ENCODE measurements around a stretch of chr5.

DNA sequence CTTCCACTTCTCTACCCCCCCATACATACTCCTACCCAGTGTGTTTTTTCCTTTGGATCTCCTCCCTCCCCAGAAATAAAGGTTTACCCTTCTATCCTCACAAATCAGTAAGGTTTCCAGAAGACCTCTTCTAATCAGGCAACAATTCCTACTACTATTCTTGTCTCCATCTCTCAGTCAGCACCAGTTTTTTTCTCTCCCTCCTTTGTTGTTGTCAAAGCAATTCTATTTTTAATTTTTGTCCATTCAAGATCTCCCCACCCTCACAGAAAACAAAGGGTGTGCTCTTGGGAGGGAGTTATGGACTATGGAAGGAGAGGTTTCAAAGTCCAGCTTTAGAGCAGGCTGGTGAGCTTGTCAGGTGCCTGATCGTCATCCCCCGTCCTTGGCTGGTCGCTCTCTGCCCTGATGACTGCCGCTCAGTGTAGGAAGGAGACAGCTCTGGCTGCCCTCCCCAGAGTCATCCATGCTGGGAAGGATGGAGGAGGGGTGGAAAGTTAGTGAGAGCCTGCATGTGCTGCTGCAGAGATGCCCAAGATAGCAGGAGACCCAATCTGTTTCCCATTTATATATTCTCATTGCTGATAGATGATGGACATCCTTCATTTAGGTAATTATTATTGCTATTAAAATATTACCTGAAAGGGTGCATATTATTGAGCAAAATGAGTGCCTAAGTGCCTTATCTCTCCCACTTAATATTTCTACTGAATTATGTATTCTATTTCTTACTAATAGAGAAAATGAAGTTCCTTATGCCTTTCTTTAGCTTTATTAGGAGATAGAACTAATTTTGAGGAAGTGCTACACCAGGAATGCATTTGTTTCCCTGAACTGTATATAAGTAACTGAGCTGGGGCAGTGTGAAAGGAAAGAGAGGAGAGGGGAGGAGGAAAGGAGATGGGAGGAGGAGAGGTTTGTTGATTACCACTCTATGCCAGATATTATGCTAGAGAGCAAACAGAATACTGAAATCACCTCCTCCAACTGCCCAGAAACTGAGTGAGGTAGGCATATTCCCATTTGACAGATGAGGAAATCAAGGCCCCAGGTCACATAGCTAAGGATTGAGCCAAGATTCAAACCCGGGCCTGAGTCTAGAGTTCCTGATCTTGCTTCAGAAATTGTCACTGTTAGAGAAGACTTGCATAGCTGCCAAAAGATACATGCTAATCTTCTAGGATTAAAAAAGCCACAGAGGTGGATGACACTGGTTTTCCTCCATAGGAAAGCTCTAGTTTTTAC lies 96.8 kb downstream of the NLN start:
- PRO-cap = bidirectional peak, plus-strand start at position 422 of the sequence, minus-strand start at position 309 of the sequence

- PRO-cap = no peak
Observed at GRCh38 chr5:66010286-66010734, 83.9 kb downstream of the ERBIN start.

- PRO-cap = no peak
Observed at GRCh38 chr5:66053912-66054981, 89.9 kb upstream of the SREK1 start.

DNA sequence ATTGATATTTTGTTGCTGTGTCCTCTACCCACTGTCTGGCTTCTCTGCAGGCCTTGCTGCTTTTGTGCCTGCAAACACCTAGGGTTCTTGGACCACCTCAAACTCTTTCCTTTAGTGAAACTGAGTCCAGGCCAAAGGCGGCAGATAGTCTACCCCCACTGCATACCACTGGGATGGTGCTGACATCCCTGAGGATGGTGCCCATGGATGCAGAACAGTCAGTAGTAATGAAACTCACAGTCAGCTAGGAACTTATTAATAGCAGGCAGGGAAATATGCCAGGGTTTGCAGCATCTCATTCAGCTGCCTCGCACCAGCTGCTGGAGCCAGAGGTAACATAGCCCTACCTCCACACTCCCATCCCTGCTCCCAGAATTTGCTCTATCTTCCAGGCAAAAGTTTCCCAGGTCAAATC lies 189.1 kb downstream of the SREK1 start:
- PRO-cap = no peak

DNA sequence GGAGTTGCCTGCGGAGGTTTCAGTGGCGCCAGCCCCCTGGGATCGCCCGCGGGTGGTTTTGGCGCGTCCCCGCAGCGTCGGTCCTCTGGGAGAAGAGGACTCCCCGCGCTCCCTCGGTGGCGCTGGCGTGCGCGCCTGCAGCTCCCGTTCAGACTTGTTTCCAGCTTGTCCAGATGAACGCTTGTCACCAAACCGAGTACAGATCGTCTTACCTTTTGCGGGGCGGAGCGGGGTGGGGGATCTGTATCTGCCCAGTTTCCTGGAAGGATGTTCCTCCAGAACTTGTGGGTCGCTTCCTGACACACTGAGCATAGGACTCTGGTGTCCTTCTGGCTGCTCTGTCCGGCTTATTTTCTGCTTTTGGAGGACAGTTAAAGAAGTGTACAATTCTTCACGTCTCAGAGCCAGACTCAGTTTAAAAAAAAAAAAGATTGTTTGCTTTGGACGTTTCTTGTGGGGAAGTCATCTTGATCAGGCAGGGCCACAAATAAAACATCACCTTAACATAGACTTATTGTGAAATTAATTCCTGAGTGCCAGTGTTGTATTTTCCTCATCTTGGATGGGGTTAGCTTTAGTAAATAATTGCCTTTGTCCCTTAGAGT lies 1.4 kb downstream of the MAST4 start:
- PRO-cap = no peak

DNA sequence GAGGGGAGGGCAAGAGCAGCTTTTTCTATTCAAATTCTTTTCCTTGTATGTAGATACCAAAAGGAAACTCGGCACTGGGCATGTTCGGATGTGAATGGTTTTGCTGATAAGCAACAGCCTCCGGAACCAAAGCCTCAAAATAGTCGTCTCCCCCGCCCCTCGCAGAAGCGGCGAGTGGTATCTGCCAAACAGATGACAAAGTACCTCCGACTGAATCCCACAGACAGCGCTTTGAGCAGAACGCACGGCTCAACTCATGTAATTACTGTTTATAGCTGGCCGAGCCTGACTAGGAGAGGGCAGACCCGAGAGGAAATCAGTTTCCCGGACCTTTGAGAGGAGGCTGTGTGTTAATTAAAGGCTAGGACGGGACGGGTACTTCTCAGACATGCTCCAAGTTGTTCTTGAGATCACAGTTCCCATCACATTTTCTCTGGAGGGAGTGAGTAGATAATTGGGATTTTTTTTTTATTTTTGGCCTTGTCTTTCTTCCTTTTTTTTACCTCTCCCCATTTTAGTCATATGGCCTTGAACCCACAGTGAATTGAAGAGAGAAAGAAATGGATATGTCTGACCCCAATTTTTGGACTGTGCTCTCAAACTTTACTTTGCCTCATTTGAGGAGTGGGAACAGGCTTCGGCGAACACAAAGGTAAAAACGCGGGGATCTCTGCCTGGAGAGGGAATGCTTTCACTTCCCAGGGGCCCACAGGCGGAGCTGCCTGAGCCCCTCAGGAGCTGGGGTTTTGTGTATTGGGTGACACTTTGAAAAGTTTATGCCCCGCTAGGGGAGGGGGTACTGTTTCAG lies 192.0 kb downstream of the CD180 start:
- PRO-cap = bidirectional peak, plus-strand start at position 222 of the sequence, minus-strand start outside the sequence

DNA sequence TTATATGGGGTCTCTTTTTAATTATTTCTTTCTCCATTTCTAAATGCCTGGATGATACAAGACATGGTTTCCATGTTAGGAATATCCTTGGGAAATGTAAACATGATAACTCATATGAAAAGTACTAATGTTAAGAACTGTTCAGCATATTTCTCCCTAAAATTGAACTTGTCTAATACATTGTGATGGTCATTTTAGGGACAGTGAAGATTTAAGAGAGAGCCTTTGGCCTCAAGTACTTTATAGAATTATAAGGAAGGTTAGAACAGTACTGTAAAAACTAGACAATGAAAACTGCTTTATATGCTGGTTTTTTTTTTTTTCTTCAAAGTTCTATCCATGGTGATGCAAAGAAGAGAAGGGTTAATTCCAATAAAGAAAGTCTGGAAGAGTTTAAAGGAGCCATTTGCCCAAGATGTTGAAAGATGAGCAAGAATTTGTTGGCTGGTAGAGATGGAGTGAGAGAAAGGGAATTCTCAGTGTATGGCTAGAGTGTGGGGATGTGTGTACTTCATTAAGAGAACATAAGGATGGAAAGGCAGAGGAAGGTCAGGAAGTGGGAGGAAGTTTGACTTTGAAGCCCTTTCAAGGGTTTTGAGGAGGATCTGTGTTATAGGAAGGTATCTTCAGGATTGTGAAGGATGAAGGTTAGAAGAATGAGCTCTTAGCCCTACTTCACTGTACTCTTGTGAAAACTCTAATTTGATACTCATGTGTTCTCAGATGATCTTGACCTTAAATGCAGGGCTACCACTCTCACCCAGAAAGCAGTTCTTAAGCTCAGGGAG lies 141.7 kb downstream of the CD180 start:
- PRO-cap = no peak

DNA sequence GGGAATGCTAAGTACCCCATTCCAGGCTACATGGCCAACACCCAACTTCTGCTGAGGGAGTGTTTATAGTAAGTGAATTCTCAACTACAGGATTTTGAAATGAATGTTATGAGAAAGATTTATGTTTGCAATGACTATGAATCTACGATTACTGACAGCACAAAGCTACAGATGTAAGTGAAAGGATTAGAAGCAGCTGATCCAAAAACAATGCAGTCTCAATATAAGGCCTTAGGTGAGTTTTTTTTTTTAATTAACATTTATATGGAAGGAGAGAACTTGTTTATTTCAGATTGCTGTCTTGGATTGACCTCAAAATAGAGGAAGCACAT lies 294.4 kb upstream of the CD180 start:
- PRO-cap = no peak

DNA sequence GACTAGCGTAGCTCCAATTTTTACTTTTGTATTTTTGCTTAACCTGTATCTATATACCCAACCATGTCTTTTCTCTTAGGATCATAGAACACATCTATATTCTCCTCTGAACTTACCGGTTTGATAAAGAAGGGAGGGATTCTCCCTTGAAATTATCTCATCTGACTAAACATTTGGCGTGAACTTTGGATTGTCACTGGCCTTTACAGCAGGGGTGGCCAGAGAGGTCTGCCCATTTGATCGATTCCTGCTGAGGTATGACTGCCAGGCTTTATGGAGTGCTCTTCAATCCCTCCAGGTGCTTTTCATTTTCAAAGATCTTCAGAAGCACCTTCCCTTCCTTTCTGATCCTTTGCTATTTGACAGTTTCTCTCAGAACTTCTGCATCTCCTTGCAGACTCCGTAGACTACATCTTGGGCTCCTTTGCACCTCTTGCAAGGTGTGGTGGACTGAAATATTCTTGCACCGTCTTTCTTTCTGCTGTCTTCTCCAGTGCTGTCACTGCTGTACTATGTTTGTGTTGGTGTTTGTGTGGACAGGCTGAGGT lies 409.7 kb upstream of the CD180 start:
- PRO-cap = no peak

- PRO-cap = no peak
Observed at GRCh38 chr5:67780134-67780735, 435.3 kb upstream of the PIK3R1 start.

- PRO-cap = no peak
Observed at GRCh38 chr5:68135057-68135358, 80.5 kb upstream of the PIK3R1 start.

GRCh38 chr5:68187267-68188305 lies 28.0 kb upstream of the PIK3R1 start:
- PRO-cap = no peak

GRCh38 chr5:68225861-68227083 lies 10.7 kb downstream of the PIK3R1 start:
- PRO-cap = no peak

DNA sequence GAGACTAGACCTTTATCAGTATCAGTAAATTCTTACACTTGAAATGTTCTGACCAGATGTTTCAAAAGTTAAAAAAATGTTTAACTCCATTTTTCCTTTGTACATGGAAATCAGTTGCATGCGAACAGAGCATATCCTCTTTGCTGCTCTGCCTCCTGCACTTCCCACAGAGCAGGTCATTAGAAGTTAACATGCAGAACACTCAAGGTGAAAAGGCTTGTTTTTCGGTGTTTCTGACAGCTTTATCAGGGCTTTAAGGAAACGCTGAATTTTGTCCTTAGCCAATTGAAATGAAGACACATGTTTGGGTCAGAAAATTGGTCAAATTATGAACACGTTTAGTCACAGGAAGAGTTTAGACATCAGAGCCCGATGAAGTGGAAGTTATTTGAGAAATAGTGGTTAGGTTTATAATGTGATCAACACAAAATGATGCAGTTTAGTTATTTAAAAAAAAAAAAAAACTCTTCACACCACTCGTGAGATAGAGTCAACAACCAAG lies 59.6 kb downstream of the PIK3R1 start:
- PRO-cap = no peak

- PRO-cap = bidirectional peak, plus-strand start at chr5:68288153, minus-strand start at chr5:68288141; bidirectional peak, plus-strand start at chr5:68288434, minus-strand start at chr5:68288486
Observed at GRCh38 chr5:68287934-68288913, 72.7 kb downstream of the PIK3R1 start.

GRCh38 chr5:68300524-68301125 lies 85.1 kb downstream of the PIK3R1 start:
- PRO-cap = no peak

GRCh38 chr5:68396503-68397125 lies 181.1 kb downstream of the PIK3R1 start:
- PRO-cap = bidirectional peak, plus-strand start at chr5:68397003, minus-strand start at chr5:68396712

DNA sequence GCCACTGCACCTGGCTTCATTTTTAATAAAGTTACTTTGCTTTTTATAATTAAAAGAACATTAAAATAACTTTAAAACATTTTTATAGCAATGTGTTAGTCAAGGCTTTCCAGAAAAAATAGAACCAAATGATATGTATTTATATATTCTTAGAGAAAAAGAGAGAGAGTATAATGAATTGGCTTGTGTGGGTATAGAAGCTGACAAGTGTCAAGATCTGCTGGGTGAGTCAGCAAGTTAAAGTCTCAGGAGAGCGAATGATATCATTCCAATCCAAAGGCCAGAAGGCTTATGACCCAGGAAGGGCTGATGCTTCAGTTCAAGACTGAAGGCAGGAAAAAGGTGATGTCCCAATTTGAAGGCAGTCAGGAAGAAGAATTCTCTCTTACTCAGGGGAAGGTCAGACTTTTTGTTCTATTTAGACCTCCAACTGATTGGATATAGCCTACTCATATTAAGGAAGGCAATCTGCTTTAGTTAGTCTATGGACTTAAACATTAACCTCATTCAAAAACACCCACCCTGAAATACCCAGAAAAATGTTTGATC lies 189.5 kb downstream of the PIK3R1 start:
- PRO-cap = unidirectional peak, minus-strand start at position 212 of the sequence

- PRO-cap = no peak
Observed at GRCh38 chr5:68533272-68533860, 317.8 kb downstream of the PIK3R1 start.

- PRO-cap = no peak
Observed at GRCh38 chr5:68673326-68674453, 420.1 kb upstream of the SLC30A5 start.